ENCODE measurements around the gene COL17A1.

DNA sequence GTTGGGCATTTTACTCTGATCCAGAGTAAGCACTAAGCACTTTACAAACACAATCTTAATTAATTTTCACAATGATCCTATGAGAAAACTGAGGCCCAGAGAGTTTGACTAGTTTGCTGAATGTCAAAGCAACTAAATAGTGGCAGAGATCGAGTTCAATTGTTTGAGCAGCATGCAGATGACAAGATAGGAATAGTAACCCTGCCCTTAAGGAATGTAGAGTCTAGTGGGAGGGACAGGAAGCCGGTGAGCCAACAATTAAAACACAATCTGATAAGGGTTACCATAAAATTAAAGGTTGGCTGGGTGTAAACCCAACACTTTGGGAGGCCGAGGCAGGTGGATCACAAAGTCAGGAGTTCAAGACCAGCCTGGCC lies 13.4 kb upstream of the RPEL1 start:
- PRO-cap = no peak
- RAMPAGE, long total RNA, 4 experiments = no peak in any of the 4 experiments

GRCh38 chr10:103368122-103369049 lies 610 bp downstream of the TAF5 start:
- PRO-cap = bidirectional peak, plus-strand start at chr10:103368738, minus-strand start at chr10:103368614
- RAMPAGE, long total RNA, 4 experiments = no peak in any of the 4 experiments

DNA sequence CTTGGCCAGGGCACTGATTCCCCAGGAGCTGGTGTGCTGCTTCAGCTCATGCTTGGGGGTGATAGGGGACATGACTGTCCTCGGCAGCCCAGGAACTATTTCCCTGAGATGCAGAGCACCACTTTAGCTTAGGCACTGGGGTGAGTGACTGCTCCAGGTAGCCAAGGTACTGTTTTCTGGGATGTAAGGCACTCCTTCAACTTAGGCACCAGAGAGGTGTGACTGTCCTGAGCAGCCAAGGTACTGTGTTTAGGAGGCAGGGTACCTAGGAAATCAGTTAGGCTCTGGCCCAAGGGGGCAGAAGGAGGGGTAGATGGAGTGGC lies 41.9 kb downstream of the NEURL1 start:
- PRO-cap = unidirectional peak, plus-strand start at position 135 of the sequence
- RAMPAGE, long total RNA, 4 experiments = no peak in any of the 4 experiments

- PRO-cap = bidirectional peak, plus-strand start at chr10:103549122, minus-strand start at chr10:103548889
- RAMPAGE, long total RNA, 4 experiments = no peak in any of the 4 experiments
These were observed 55.4 kb downstream of the NEURL1 start for GRCh38 chr10:103548607-103549596.

DNA sequence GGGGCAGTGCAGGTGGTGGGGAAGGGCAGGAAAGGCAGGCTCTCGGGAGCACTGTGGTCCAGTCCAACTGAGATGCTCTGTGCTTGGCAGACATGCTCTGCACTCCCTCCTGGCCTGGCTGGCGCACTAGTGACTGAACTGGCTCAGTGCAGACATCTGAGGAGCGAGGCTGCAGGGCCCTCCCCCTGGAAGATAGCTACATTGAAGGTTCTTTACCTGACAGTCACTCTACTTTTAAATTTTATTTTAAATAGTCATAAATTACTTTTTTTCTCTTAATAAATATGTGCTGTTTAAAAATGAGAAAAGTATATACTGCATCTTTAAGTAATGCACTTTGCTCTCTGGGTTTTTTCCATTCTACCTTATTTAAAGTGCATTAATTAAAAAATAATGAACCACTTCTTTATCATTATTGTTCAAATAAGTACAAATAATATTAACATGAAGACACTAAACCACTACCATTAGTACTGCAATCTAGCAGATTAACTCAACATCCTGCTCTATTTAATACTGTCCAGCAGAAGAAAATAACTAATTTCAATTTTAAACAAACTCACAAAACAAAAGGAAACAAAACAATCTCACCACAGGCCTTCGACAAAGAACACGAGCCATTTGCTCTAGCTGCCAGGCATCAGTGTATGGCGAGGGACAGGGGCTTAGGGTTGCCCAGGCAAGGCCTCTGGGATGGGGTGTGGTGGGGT lies 105.9 kb downstream of the NEURL1 start:
- PRO-cap = no peak
- RAMPAGE, long total RNA, 4 experiments = no peak in any of the 4 experiments

GRCh38 chr10:103619777-103620672 lies 126.5 kb downstream of the NEURL1 start:
- PRO-cap = no peak
- RAMPAGE, long total RNA, 4 experiments = no peak in any of the 4 experiments

- PRO-cap = no peak
- RAMPAGE, long total RNA, 4 experiments = no peak in any of the 4 experiments
These were observed 159.4 kb downstream of the NEURL1 start for GRCh38 chr10:103652933-103653295.

- PRO-cap = no peak
- RAMPAGE, long total RNA, 4 experiments = start-site peak on the minus strand in 2 of 4 experiments, at chr10:103660356-103661163 at its widest, 9 to 11 reads per replicate
These were observed 167.1 kb downstream of the NEURL1 start for GRCh38 chr10:103660306-103661289.

DNA sequence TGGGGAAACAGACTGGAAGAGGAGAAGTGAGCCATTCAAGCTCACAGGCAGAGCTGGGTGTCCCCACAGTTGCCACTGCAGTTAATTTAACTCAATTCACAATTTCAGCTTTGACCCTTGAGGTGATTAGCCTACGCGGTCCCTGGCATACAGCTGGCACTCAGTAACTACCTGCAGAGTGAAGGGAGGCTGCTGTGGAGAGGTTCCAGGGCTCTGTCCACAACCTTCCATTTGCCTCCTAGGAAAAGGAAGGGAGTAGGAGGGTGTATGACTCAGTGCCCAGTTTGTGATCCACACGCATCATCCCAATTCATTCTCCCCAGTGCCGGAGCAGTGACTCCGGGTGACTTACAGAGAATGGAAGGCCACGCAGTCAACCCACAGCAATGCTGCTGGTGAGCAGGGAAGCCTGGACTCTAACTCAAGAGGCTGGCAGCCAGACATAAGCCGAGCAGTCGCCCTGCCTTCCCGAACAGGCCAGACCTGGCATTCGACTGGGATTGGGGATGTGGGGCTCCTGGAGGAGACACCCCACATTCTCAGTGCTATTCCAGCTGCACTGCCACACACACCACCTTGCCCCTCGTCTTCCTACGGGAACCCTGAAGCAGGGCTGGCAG lies 140.0 kb downstream of the SH3PXD2A start:
- PRO-cap = no peak
- RAMPAGE, long total RNA, 4 experiments = no peak in any of the 4 experiments

GRCh38 chr10:103776670-103777377 lies 78.6 kb downstream of the SH3PXD2A start:
- PRO-cap = no peak
- RAMPAGE, long total RNA, 4 experiments = start-site peak on the minus strand in 1 of 4 experiments, at chr10:103777048-103777227 at its widest, 6 reads per replicate

- PRO-cap = no peak
- RAMPAGE, long total RNA, 4 experiments = no peak in any of the 4 experiments
These were observed 15.5 kb downstream of the SH3PXD2A start for GRCh38 chr10:103839789-103840308.

DNA sequence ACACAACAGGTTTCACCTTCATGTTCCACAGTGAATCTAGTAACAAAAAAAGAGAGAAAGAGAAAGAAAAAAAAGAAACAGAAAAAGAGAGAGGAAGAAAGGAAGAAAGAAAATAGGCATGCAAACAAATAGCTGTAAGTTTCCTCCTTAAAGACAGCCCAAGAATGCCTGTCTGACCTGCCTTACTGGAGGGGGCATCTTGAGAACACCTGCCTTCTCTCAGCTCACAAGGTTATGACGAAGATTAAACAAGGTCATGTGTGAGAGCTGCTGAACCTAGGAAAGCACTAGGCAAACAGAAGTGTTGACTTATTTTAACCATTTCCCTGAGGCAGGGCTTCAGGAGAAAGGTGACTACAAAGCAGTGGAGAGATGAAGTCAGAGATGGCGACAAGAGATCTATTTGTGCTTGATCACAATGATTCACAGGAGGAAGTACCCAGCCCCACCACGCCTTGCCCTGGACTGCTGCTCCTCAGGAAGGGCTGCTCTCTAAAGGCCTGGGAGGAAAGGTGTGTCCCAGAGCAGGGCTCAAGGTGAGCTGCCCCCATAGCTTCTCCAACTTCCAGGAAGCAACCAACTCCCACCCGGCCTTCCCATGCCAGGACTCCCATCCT lies 27.8 kb downstream of the STN1 start:
- PRO-cap = no peak
- RAMPAGE, long total RNA, 4 experiments = no peak in any of the 4 experiments

- PRO-cap = no peak
- RAMPAGE, long total RNA, 4 experiments = no peak in any of the 4 experiments
These were observed 24.1 kb downstream of the STN1 start for GRCh38 chr10:103893854-103894240.

GRCh38 chr10:103908807-103909401 lies 9.1 kb downstream of the STN1 start:
- PRO-cap = no peak
- RAMPAGE, long total RNA, 4 experiments = no peak in any of the 4 experiments

GRCh38 chr10:104085476-104086330 lies at the start of gene COL17A1:
TSS of gene COL17A1 (minus strand) at chr10:104085880.
- PRO-cap = unidirectional peak, minus-strand start at chr10:104085931; unidirectional peak, minus-strand start at chr10:104086201
- RAMPAGE, long total RNA, 4 experiments = start-site peak on the minus strand in 3 of 4 experiments, at chr10:104085880-104085959 at its widest, 502 to 1,343 reads per replicate

GRCh38 chr10:104117605-104118412 lies 4.2 kb upstream of the SFR1 start:
- PRO-cap = unidirectional peak, minus-strand start at chr10:104117922; bidirectional peak, plus-strand start at chr10:104118354, minus-strand start at chr10:104118240
- RAMPAGE, long total RNA, 4 experiments = no peak in any of the 4 experiments

GRCh38 chr10:104298827-104299603 lies 30.0 kb downstream of the GSTO2 start:
- PRO-cap = bidirectional peak, plus-strand start at chr10:104299322, minus-strand start at chr10:104299307
- RAMPAGE, long total RNA, 4 experiments = no peak in any of the 4 experiments

DNA sequence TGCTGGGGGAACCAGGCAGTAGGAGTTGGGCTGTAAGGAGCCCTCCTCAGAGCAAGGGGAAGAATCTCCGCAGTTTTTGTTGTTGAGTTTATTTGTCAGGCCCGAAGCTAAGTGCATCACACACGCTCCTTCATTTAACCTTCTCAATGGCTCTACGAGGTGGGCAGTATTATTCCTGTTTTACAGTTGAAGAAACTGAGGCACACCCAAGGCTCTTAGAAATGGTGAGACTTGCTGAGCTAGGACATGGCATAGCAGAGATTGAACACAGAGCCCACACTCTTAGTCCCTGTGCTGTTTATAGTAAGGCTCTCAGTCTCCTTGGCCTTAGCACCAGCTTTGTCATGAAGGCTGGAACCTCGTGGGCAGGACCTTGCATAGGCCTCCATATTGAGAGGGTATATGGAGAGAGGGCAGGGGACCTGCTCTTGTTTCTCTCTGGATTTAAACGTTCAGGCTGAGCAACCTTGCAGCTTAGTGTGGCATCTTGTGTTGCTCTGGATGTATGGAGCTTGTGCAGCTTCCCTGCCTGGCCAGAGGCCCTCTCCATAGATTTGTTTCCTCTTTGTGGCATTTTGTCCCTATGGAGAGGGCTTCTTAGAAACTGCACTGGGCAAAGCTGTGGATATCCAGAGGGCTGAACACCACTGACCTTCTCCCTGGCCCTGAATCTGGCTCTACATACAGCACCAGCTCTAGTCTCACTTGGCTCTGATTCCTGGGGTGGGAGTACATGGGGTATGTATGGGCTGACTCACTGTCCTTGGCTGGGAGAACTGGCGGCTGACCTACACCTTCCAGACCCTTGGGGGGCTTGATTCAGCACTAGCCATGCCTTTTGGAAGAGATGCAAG lies 30.7 kb downstream of the ITPRIP start:
- PRO-cap = no peak
- RAMPAGE, long total RNA, 4 experiments = no peak in any of the 4 experiments

DNA sequence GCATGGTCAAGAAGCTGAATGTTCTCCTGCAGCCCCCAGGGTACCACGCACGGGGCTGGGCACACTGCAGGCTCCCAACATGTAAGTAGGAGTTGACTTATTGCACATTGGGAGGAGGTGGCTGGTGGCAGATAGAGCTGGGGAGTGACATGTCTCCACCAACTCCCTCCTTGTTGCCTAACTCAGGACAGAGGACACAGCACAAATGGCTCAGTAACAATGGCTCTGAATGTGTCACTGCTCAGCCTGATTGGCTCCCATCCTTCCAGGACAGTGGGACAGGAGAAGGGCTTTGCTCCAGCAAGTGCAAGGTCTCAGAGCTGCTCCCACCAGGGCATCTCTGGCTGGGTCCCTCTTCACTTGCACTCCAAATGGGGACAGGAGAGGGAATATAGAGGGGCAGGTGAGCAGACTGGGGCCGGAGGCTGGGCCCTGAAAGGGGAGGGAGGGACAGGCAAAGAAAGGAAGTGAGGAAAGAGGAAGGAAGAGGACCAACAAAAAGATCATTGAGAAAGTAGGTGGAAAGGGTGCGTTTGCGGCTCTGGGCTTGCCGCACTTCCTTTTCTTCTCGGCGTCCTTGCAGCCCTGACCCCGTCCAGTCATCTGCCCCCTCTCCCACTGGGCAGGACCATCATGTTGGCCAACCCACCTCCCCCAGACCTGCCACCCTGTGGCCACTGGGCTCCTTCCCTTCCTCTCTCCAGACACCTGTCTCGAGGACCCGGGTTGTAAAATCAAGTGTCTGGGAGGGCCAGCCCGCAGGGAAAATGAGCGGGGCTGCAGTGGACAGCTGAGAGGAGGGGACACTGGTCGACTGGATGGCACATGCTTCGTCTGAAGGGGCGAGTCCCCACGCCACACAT lies 14.1 kb downstream of the ITPRIP start:
- PRO-cap = no peak
- RAMPAGE, long total RNA, 4 experiments = no peak in any of the 4 experiments

DNA sequence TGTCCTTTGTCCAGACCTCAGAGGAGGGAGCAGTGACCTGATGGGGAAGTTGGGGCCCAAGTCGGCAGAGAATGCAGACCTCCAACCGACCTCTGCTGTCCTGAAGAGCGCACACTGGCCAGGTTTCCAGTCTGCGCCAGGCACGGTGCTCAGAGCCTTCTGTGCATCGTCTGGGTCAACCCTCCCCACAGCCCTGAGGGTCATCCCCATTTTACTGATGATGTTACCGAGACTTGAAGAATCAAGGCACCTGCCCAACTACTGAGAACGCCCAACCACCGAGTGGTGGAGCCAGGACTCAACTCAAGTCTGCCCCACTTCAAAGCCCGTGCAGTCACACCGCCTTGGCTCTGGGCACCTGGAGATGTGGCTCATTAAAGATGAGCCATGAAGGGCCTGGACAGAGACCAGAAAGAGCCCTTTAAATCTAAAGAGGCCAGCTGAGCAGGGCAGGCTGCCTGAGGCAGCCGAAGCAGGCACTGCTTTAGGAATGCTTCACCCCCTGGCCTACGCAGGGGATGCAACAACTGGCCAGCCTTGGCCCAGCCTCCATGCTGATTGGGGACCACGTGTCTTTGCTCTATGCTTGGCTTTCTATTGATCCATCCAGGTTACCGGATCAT lies 4.4 kb downstream of the ITPRIP start:
- PRO-cap = no peak
- RAMPAGE, long total RNA, 4 experiments = no peak in any of the 4 experiments

All from Peyer's patch (tissue), 4 donors.